GM12878 (cell line): ENCODE results near the genes NELL1, GAS2, KCNA4 and FSHB.

- RAMPAGE, long total RNA: no peak
- RRBS, 2 experiments: no CpG with 5 or more reads among the region's 1 CpG
CAGE:
- cytosol, long polyA minus RNA: no peak
- cytosol, long polyA plus RNA: no peak
- long polyA plus RNA: no peak
- nucleolus, long total RNA: no peak
- nucleus, long polyA plus RNA: no peak
- nucleus, long total RNA: no peak
Observed at GRCh38 chr11:19573691-19574237, 138.9 kb upstream of the NAV2 start.

DNA sequence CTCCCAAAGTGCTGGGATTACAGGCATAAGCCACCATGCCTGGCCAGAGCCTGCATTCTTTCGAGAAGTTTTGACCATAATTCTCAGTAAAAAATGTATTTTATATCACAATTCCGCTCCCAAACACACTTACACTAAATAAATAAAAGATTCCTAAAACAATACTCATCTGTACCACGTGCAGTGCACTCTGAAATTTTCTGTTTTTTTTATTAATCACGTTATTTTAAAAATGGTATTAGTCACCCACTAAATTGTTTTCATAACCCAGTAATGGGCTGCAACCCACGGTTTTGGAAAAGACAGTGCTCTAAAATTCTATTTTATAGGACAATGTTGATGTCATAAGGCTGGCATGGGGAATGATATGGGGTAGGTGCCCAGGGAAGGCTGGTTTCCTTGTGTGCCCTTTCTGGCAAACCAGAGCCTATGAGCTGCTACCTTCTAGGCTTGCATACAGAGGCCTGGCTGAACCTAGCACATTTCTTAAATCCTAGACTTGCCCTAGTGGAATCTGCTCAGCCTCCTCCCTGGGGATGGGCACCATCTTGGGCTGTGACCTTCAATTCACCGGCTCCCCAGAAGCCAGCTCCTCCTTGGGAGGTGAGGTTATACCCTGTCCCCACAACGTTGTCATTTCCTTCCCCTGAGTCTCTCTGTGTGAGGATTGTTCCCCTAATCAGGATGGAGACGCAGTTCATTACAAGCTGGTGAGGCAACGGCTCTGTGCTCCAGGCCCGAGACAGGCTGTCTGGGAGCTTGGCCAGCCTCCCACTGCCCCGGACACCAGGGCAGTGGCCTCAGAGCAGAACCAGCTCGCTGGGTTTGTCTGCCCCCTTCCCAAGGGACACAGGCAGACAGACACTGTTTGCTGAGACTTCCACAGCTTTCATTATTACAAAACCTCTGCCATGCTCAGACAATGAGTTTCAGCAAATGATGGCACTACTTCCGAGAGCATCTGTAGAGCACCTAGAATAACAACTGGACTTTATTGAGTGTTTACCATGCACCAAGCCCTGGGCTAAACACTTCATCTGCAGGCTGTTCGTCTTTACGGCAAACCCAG, 116.5 kb upstream of the NAV2 start:
- RAMPAGE, long total RNA: no peak
- RRBS, 2 experiments: no CpG with 5 or more reads among the region's 15 CpGs
CAGE:
- cytosol, long polyA minus RNA: no peak
- cytosol, long polyA plus RNA: no peak
- long polyA plus RNA: no peak
- nucleolus, long total RNA: no peak
- nucleus, long polyA plus RNA: no peak
- nucleus, long total RNA: no peak

DNA sequence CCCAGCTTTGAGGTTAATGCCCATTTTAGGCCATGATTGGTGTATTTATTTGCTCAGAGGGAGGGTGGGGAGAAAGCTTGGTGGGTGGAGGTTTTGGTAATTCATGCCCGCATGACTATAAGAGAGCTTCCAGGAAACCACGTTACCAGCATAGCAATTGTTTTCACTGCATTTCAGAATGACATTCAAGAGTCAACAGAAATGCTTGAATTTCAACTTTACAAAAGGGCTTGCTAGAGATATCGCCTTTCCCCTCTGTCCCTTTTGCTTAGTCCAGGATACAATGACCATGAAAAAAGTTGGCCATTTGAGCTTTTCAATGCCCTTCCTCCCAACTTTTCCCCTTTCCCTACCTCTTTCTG, 41.2 kb downstream of the NAV2 start:
- RAMPAGE, long total RNA: no peak
- RRBS, 2 experiments: no CpG with 5 or more reads among the region's 3 CpGs
CAGE:
- cytosol, long polyA minus RNA: no peak
- cytosol, long polyA plus RNA: no peak
- long polyA plus RNA: no peak
- nucleolus, long total RNA: no peak
- nucleus, long polyA plus RNA: no peak
- nucleus, long total RNA: no peak

GRCh38 chr11:19962645-19963420, 197.4 kb downstream of the DBX1 start:
- RAMPAGE, long total RNA: no peak
- RRBS, 2 experiments: 42 to 89% methylated on average over 1 to 2 of the region's 7 CpGs
CAGE:
- cytosol, long polyA minus RNA: no peak
- cytosol, long polyA plus RNA: no peak
- long polyA plus RNA: no peak
- nucleolus, long total RNA: no peak
- nucleus, long polyA plus RNA: no peak
- nucleus, long total RNA: no peak

- RAMPAGE, long total RNA: no peak
- RRBS, 2 experiments: no CpG with 5 or more reads among the region's 3 CpGs
CAGE:
- cytosol, long polyA minus RNA: no peak
- cytosol, long polyA plus RNA: no peak
- long polyA plus RNA: no peak
- nucleolus, long total RNA: no peak
- nucleus, long polyA plus RNA: no peak
- nucleus, long total RNA: no peak
Observed at GRCh38 chr11:20041379-20041854, 118.9 kb downstream of the DBX1 start.

- RAMPAGE, long total RNA: no peak
- RRBS, 2 experiments: no CpG with 5 or more reads among the region's 8 CpGs
CAGE:
- cytosol, long polyA minus RNA: no peak
- cytosol, long polyA plus RNA: no peak
- long polyA plus RNA: no peak
- nucleolus, long total RNA: no peak
- nucleus, long polyA plus RNA: no peak
- nucleus, long total RNA: no peak
Observed at GRCh38 chr11:20388498-20388949, 1.0 kb downstream of the PRMT3 start.

DNA sequence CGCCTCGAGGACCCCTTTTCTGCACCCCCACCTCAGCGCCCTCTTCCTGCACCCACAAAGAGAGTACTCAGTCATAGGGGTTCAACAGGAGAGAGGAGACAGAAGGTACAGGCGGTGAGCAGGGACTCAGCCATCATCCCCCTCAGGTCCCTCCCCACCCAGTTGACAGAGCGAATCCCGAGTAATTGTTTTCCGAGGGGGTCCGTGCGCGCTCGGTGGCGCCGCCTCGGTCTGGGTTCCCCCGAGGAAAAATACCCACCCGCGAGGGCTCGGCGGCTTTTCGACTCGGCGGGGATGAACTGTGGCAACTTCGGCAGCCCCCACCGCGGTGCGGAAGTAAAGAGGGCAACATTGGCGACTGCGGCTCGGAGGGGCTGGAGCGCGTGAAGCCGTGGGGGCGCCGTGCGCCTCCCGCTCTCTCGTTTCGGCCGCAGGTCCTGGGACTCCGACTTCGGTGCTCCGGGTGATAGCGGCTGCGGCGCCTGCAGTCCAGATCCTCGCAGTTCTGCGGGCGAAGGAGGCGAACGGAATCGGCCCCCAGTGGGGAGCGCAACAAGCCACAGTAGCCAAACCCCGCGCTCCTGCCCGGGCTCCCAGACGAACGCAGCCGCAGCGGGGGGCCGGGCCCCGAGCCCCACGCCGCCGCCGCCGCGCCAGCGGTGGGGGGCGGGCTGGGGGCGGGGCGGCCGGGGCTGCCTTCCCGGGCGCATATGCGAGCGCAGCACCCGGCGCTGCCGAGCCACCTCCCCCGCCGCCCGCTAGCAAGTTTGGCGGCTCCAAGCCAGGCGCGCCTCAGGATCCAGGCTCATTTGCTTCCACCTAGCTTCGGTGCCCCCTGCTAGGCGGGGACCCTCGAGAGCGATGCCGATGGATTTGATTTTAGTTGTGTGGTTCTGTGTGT, at the start of gene NELL1:
NELL1 (plus strand) TSS at position 724 of the 901 bp plus-strand sequence.
- RAMPAGE, long total RNA: no peak
- RRBS, 2 experiments: under 1 to 2% methylated on average over 13 of the region's 90 CpGs
CAGE:
- cytosol, long polyA minus RNA: no peak
- cytosol, long polyA plus RNA: no peak
- long polyA plus RNA: no peak
- nucleolus, long total RNA: no peak
- nucleus, long polyA plus RNA: no peak
- nucleus, long total RNA: no peak

DNA sequence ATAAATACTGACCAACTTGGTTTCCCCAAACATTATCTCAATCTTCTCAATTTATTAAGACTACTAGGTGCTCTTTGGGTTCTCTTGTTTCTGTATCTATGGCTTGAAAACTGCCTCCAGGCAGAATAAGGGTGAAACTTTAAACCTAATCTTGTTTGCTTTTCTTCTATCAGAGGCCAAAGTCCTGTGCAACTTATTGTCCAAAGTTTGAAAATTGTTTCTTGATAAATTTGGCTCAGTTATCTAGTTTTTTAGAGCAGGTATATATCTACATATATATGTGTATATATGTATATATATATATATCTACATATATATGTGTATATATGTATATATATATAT, 110.1 kb upstream of the ANO5 start:
- RAMPAGE, long total RNA: no peak
CAGE:
- cytosol, long polyA minus RNA: no peak
- cytosol, long polyA plus RNA: no peak
- long polyA plus RNA: no peak
- nucleolus, long total RNA: no peak
- nucleus, long polyA plus RNA: no peak
- nucleus, long total RNA: no peak

- RAMPAGE, long total RNA: no peak
- RRBS, 2 experiments: no CpG with 5 or more reads among the region's 1 CpG
CAGE:
- cytosol, long polyA minus RNA: no peak
- cytosol, long polyA plus RNA: no peak
- long polyA plus RNA: no peak
- nucleolus, long total RNA: no peak
- nucleus, long polyA plus RNA: no peak
- nucleus, long total RNA: no peak
Observed at GRCh38 chr11:22147840-22148311, 45.0 kb upstream of the ANO5 start.

DNA sequence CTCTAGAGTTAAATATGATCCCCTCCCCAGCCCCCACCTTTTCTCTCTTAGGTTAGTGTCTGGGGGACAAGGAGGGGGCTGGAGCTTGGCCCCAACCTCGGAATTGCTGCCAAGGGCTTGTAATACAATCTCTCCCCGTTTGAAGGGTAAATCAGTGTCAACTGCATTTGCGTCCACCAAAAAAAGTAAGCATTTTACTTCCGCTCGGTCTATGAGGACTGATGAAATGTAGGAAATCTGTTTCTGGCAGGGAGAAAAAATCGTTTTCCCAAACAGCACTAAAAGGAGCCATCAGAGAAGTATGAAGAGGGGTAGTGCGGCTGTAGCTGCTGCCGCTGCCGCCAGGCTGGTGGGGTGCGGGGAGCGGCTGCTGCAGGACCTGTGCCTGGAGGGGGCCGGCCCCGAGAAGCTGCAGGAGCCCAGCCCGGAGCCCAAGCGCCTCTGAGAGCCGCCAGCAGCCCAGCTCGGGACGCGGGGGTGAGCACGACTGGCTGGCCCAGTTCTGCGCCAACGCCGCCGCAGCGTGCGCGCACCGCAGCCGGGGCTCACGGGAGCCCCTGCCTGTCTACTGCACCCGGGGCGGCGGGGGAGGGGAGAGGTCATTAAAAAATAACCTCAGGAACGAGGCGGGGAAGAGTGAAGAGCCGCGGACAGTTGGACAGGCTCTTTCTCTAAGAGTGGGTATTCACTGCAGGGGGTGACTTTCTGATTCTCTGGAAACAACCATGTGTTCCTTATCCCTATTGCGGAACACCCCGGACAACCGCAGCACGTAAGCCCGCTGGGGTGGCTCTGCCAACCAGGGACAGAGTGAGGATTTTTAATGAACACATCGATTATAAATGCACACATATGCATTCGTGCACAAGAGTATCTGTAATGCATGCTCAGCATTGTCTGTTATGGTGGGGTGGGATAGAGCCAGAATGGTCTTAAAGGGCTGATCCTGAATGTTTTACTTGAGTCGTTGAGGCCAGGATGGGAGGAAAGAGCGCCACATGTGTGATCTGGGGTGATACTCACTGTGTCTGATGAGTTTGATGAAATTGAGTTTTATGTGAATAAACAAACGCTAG, at the start of gene GAS2:
GAS2 (plus strand) TSS at position 189 of the 1,076 bp plus-strand sequence.
- RAMPAGE, long total RNA: no peak
- RRBS, 2 experiments: 33% methylated on average over 14 of the region's 47 CpGs; no CpG with 5 or more reads in 1 of the 2 experiments
CAGE:
- cytosol, long polyA minus RNA: no peak
- cytosol, long polyA plus RNA: start-site peak on the plus strand centred at position 425 of the sequence, 552 bp wide, 1,123 and 1,042 reads in 2 replicates
- long polyA plus RNA: start-site peak on the plus strand centred at position 394 of the sequence, 613 bp wide, 588 and 1,101 reads in 2 replicates
- nucleolus, long total RNA: no peak
- nucleus, long polyA plus RNA: start-site peak on the plus strand centred at position 409 of the sequence, 657 bp wide, 2,063 and 2,229 reads in 2 replicates
- nucleus, long total RNA: no peak

DNA sequence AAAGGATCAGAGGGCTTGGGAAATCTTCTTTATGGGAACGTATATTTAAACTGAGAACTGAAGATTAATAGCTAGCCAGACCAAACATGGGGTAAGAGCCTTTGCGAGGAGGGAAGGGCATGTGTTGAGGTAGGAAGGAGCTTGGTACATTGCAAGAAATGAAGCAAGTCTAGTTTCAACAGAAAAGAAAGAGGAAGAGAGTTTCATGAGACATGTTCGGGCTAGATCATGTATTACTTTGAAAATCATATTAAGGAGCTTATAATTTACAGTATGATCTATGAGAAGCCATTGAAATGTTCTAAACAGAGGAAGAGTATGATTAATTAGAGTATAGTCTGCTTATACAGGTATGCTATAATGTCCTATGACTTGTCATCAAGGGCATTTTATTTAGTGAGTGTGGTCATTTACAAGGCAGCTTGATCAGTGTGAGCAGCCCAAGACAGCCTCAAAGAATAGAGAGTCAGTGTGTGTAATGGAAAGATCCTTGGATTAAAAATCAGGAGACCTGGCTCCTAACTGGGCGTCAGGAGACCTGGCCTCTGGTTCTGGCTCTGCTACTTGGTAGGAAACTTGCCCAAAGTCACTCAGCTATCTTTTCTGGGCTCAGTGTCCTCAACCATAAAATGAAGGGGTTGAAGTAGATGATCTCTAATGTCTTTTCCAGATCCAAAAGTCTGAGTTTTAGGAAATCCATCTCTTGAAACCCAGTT, 10.9 kb downstream of the GAS2 start:
- RAMPAGE, long total RNA: no peak
- RRBS, 2 experiments: no CpG with 5 or more reads among the region's 4 CpGs
CAGE:
- cytosol, long polyA minus RNA: no peak
- cytosol, long polyA plus RNA: start-site peak on the plus strand centred at position 275 of the sequence, 13 bp wide, 14 and 18 reads in 2 replicates
- long polyA plus RNA: no peak
- nucleolus, long total RNA: no peak
- nucleus, long polyA plus RNA: no peak
- nucleus, long total RNA: no peak

DNA sequence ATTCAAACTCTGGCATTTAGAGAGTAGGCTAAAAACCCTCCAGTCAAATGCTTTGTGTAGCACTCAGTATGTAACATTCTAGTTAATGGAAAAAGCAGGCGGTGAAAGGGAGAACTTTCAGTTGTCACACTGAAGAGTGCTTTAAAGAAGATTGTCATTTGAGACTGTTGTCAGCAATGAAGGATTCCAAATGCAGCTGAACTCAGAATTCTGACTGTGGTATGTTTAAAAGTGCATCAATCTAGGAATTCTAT, 98.2 kb downstream of the MUC15 start:
- RAMPAGE, long total RNA: no peak
- RRBS, 2 experiments: no CpG with 5 or more reads among the region's 1 CpG
CAGE:
- cytosol, long polyA minus RNA: no peak
- cytosol, long polyA plus RNA: start-site peak on the plus strand centred at position 145 of the sequence, 73 bp wide, 37 and 73 reads in 2 replicates
- long polyA plus RNA: start-site peak on the plus strand centred at position 143 of the sequence, 62 bp wide, 79 and 107 reads in 2 replicates
- nucleolus, long total RNA: start-site peak on the plus strand centred at position 84 of the sequence, 182 bp wide, 70 reads
- nucleus, long polyA plus RNA: start-site peak on the plus strand centred at position 135 of the sequence, 53 bp wide, 96 and 85 reads in 2 replicates
- nucleus, long total RNA: no peak

DNA sequence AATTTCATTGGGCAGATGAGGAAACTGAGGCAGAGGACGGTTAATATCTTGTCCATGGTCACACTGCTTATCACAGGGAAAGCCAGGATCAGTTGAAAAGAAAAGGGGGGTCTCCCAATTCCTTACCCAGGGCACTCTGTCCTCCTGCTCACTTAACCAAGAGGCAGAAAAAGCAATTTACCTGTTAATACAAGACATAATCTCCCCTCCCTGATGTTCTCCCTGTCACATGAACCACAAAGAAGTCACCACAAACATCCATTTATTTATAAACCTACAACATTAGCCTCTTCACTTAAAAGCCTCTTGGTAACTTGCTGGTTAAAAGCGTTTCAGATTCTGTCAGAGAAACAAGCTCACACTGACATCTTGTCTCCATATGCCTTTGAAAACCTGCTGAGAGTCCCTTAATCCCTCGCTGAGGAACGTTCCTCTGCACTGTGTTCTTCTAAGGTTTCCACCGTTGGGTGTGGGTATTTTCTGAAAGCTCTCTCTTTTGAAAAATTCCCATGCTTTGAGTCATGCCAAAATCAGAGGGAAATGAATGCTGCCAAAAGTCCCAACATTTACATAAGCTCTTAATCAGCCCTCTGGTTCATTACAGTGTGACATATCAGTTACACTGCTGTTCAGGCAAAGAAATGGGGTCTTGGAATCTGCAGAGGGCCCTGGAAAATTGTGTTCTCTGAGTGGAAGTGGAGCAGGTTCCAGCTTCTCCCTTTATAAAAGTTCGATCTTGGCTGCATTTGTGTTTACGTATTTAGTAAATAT, 149.8 kb downstream of the CCDC34 start:
- RAMPAGE, long total RNA: no peak
- RRBS, 2 experiments: no CpG with 5 or more reads among the region's 7 CpGs
CAGE:
- cytosol, long polyA minus RNA: no peak
- cytosol, long polyA plus RNA: no peak
- long polyA plus RNA: no peak
- nucleolus, long total RNA: no peak
- nucleus, long polyA plus RNA: no peak
- nucleus, long total RNA: no peak

DNA sequence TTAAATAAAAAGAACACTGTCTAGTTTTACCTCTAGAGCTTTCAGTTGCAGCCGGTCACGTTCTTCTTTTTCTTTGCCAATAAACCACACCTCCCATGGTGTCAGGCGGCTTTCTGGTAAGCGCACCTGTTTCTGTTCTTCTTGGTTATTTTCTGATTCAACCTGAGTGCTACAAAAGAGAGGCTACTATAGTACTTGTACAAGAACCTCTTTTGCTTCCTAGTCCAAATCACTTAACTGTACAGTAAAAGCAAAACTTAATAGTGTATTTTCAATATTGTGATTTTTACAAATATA, 5.7 kb downstream of the CCDC34 start:
- RAMPAGE, long total RNA: no peak
- RRBS, 2 experiments: no CpG with 5 or more reads among the region's 4 CpGs
CAGE:
- cytosol, long polyA minus RNA: no peak
- cytosol, long polyA plus RNA: start-site peak on the minus strand centred at position 73 of the sequence, 49 bp wide, 139 and 290 reads in 2 replicates
- long polyA plus RNA: start-site peak on the minus strand centred at position 75 of the sequence, 47 bp wide, 145 and 324 reads in 2 replicates
- nucleolus, long total RNA: no peak
- nucleus, long polyA plus RNA: start-site peak on the minus strand centred at position 92 of the sequence, 8 bp wide, 24 and 20 reads in 2 replicates
- nucleus, long total RNA: no peak

DNA sequence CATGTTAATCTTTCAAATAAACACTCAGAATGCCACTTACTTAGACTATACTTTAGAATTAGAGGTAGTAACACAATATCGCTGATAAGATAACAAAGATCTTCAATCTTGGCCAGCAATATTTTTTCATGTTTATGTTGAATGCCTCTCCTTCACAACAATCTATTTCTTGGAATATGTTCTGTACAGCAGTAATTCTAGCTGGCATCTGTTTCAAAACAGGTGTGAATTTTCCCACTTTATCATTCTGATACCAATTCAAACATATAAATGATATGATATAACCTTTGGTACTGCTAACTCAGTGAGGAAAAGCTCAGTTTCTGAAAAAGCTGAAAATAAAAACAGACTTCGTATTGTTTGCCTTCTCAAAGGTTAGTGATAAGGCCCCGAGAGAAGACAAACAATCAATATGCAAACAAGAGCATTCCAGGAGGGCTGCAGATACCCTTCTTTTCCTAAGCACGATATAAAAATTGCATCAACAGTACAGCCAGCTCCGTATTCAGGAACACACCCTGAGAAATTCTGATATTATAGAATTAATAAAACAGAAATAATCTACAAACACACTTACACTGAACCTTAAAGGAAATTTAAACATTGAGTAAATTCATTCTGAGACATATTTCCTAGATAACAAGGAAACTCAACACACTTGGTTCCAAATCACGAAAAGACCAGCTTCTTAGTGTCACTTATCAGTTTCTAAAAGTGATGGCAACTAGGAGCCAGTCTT, 11.2 kb upstream of the CCDC34 start:
- RAMPAGE, long total RNA: no peak
- RRBS, 2 experiments: no CpG with 5 or more reads among the region's 6 CpGs
CAGE:
- cytosol, long polyA minus RNA: no peak
- cytosol, long polyA plus RNA: no peak
- long polyA plus RNA: no peak
- nucleolus, long total RNA: no peak
- nucleus, long polyA plus RNA: no peak
- nucleus, long total RNA: no peak

- RAMPAGE, long total RNA: no peak
- RRBS, 2 experiments: no CpG with 5 or more reads among the region's 3 CpGs
CAGE:
- cytosol, long polyA minus RNA: no peak
- cytosol, long polyA plus RNA: no peak
- long polyA plus RNA: no peak
- nucleolus, long total RNA: no peak
- nucleus, long polyA plus RNA: no peak
- nucleus, long total RNA: no peak
Observed at GRCh38 chr11:27430789-27431473, 41.7 kb downstream of the LGR4 start.

GRCh38 chr11:27431474-27432528, 40.8 kb downstream of the LGR4 start:
- RAMPAGE, long total RNA: no peak
- RRBS, 2 experiments: no CpG with 5 or more reads among the region's 7 CpGs
CAGE:
- cytosol, long polyA minus RNA: no peak
- cytosol, long polyA plus RNA: no peak
- long polyA plus RNA: no peak
- nucleolus, long total RNA: no peak
- nucleus, long polyA plus RNA: no peak
- nucleus, long total RNA: no peak

DNA sequence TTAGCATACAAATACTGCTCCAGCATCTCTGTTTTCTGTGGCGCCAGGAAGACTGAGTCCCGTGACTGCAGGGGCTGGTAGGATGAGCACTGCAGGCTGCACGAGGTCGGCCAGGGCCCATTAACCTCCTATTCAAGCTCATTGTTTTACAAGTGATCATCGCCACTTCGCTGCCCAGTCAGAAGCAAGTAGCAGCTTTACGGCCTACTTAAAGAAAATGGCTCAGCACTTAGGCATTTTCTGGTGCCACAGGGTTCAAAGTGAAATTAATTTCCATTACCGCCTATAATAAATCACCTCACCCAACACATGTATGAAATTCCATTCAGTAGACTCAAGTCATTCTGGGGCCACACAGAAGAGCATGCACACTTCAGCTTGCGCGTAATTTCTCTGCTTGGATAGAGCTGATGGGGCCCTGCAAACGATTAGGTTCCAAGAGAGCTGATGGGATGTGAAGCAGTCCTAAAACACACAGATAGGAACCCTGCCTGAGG, 173.8 kb downstream of the KIF18A start:
- RAMPAGE, long total RNA: no peak
- RRBS, 2 experiments: no CpG with 5 or more reads among the region's 11 CpGs
CAGE:
- cytosol, long polyA minus RNA: no peak
- cytosol, long polyA plus RNA: no peak
- long polyA plus RNA: no peak
- nucleolus, long total RNA: no peak
- nucleus, long polyA plus RNA: no peak
- nucleus, long total RNA: no peak

GRCh38 chr11:30016677-30017357, at the start of gene KCNA4:
Gene KCNA4, minus strand, starts transcription at chr11:30017030.
- RAMPAGE, long total RNA: no peak
- RRBS, 2 experiments: 12 to 80% methylated on average over 11 to 15 of the region's 49 CpGs
CAGE:
- cytosol, long polyA minus RNA: no peak
- cytosol, long polyA plus RNA: no peak
- long polyA plus RNA: no peak
- nucleolus, long total RNA: no peak
- nucleus, long polyA plus RNA: no peak
- nucleus, long total RNA: no peak

DNA sequence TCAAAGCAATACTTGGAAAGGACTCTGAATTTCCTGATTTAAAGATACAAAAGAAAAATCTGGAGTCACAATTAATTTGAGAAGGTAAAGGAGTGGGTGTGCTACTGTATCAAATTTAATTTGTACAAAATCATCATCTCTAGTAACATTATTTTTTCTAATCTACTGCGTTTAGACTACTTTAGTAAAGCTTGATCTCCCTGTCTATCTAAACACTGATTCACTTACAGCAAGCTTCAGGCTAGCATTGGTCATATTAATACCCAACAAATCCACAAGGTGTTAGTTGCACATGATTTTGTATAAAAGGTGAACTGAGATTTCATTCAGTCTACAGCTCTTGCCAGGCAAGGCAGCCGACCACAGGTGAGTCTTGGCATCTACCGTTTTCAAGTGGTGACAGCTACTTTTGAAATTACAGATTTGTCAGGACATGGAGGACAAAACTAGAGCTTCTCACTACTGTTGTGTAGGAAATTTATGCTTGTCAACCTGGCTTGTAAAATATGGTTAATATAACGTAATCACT, at the start of gene FSHB:
FSHB (plus strand) TSS at position 332 of the 529 bp plus-strand sequence.
- RAMPAGE, long total RNA: no peak
- RRBS, 2 experiments: no CpG with 5 or more reads among the region's 4 CpGs
CAGE:
- cytosol, long polyA minus RNA: no peak
- cytosol, long polyA plus RNA: no peak
- long polyA plus RNA: no peak
- nucleolus, long total RNA: no peak
- nucleus, long polyA plus RNA: no peak
- nucleus, long total RNA: no peak